ENCODE results near the gene C1orf141.

GRCh38 chr1:63782363-63783327 is 8.8 kb downstream of the ROR1 start:
- PRO-cap = no peak

- PRO-cap = no peak
Measured at GRCh38 chr1:63912195-63912590, 138.4 kb downstream of the ROR1 start.

DNA sequence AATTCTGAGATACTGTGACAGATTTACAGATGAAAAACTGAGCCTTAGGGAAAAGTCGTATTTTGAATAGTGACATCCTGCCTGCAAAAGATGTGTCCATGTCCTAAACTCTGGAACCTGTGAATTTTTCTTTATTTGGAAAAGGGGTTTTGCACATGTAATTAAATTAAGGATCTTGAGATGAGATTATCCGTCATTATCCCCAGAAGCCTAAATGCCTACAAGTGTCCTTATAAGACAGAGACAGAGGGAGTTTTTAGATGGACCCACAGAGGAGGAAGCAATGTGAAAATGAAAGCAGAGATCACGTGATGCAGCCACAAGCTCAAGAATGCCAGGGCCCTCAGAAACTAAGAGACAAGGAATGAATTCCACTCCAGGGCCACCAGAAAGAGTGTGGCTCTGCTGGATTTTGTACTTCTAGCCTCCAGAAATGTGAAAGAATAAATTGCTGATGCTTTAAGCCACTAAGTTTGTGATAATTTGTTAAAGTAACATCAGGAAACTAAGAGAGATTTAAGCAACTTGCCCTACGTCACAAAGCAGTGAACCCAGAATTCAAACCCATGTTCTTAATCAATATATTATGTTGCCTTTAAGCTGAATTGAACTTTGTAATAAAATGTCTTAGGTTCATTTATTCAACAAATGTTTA is 183.6 kb upstream of the UBE2U start:
- PRO-cap = no peak

- PRO-cap = no peak
Measured at GRCh38 chr1:64077845-64078910, 125.2 kb upstream of the UBE2U start.

DNA sequence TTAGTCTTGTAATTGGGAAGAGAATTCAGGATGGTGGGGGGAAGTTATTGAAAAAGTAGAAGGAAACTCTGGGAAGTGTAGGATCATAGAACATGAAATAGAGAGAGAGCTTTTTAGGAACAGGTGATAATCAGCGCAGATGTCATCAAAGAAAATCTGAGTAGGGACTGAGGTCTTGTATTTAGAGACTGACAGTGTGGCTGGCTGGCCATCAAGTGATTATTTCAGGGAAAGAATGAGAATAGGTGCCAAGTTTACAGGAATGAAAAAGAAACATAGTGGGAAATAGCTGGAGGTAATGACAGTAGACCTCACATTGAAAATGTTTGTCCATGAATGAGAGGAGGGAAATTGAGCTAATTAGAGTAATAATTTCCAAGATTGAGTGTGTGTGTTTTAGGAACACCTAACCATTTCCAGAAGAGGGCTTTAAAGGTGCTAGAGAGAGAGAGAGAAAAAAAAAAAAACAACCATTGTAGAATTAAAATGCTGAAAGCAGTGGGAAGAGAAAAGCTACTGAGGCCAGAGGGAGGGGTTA is 120.2 kb upstream of the UBE2U start:
- PRO-cap = no peak

- PRO-cap = bidirectional peak, plus-strand start at chr1:64245640, minus-strand start at chr1:64245612
Measured at GRCh38 chr1:64245406-64245900, 42.0 kb downstream of the UBE2U start.

DNA sequence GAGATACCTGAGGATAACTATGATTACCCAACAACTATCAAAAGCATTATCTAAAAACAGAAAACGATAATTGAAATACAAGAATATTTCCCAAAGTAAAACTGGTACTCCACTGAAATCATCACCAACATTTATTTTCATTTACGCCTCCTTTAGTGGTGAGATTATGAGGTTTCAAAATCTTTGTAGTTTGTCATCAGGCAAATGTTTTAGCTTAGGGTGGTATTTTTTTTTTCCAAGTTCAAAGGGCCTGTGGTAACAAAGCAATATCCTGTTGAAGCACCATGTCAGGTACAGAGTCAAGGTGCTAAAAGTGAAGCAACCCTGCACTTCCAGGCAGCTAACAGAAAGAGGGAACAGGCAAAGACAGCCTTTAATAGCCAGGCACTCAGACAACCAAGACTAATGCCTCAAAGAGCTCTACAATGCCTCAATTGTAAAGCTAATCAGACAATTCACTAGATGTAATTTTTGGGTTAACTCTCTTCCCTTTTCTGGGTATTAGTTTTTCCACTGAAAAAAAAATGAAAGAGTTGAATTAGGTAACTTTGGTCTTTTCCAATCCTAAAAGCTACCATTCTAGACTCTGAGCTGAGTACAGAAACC is 89.1 kb downstream of the JAK1 start:
- PRO-cap = no peak

GRCh38 chr1:64939968-64940403 is 26.4 kb downstream of the JAK1 start:
- PRO-cap = no peak

DNA sequence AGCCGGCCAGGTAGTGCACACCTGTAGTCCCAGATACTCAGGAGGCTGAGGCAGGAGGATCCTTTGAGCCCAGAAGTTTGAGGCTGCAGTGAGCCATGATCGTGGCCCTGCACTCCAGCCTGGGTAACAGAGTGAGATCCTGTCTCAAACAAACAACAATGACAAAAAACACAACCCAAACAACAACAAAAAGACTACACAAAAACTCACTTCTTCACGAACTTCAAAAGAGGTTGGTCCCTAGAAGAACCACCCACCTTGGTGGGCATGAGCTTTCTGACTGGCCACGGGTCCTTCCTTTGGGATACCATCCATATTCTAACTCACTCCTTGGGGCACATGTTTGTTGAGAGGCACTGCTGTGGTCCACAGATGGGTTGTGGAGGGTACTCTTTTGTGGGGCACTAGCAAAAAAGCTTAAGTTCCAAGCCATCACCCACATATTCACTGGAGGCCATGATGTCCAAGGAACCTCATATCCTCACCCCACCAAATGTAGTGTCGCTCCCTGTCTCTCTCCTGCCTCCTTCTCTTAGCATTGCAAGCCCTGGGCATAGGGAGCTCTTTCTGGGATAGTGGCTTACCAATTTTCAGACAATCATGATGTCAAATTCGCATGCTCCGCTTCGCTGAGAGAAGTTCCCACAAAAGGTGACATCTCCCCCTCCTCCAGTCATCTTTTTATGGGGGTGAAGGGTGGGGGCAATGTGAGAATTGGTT is 83.1 kb upstream of the JAK1 start:
- PRO-cap = no peak

DNA sequence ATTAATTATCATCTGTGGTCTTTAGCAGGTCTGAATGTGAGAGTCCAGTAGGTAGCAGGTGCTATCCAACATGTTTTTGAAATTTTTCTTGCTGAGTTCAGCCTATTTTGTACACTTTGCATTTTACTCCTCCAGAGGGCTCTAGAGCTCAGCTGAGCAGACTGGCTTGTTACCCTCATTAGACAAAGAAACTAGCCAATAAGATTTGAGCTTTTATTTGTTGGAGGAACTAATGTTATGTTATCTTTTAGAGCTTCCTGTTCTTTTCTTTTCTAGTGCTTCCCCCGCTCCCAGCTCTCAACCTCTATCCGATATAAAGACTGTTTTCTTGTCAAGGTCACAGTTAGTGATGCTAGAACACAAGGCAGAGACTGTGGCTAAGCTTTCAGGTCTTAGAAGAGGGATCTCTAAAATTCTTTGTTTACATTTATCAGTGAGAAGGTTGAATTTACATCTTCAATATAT is 67.6 kb downstream of the AK4 start:
- PRO-cap = no peak

DNA sequence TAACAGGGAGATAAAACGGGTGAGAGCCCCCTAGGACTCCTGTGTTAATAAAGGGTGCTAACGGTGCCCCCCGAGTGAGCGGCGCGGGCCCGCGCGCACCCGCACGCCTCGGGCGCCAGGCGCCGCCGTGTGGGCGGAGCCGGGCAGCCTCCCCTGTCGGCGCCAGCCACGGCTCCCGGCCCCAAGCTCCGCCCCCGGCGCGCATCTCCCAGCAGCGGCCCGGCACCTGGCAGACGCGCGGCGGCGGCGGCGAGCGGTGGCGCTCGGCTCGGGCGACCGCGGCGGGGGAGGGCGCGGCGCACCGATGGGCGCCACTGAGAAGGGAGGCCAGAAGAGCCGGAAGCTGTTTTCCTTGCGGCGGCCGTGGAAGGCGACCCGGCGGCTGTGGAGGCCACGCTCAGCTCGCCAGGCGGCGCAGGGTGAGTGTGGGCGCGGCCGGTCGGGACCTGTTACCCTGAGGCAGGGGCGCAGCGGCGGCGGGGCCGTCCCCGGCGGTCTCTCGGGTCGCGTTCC is 55.1 kb upstream of the DNAJC6 start:
- PRO-cap = bidirectional peak, plus-strand start at position 232 of the sequence, minus-strand start at position 129 of the sequence

DNA sequence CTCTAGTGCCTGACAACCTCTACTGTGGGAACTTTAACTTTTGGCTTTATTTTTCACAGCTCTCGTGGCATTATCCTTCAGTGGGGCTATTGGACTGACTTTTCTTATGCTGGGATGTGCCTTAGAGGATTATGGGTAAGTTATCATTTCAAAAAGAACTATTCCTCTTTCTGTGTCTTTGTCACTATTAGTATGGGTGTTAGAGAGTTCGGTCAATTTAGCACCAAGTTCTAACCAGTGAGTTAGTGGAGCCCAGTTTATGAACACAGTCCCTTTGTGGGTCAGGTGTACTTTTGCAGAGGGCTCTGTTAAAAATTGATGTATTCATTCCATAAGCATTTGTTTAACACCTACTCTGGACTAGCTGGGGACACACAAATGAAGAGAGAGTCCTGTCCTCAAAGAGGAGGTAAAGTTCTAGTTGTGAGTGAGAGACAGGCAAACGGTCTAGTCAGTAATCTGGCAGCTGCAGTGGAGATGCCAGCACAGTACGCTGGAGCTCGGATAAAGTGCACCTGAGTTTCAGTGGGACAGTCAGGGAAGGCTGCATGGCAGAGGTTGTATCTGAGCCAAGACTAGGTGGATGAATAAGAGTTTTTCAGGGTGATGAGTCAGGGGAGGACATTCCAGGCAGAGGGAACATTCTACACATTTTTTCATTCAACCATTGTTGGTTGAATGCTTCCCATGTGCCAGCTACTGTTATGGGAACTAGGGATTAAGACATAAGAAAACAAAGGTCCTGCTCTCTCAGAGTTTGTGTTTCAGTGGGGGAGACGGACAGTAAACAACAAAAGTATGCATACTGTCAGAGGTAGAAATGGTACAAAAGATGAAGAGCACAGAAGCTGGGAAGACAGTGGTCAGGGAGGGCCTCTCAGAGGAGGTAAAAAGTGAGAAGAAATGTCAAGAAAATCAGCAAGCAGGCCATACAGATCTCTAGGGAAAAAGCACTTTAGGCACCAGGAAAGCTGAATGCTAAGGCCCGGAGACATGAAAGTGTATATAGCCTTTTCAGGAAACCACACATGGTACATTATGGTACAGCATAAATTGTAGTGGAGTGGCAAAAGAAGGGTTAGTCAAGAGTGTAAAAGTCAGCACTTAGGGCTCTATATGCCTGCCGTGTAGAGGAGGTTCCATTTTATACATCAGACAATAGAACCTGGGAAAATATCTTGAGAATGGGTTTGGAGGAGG is 5.2 kb downstream of the LEPR start:
- PRO-cap = no peak

DNA sequence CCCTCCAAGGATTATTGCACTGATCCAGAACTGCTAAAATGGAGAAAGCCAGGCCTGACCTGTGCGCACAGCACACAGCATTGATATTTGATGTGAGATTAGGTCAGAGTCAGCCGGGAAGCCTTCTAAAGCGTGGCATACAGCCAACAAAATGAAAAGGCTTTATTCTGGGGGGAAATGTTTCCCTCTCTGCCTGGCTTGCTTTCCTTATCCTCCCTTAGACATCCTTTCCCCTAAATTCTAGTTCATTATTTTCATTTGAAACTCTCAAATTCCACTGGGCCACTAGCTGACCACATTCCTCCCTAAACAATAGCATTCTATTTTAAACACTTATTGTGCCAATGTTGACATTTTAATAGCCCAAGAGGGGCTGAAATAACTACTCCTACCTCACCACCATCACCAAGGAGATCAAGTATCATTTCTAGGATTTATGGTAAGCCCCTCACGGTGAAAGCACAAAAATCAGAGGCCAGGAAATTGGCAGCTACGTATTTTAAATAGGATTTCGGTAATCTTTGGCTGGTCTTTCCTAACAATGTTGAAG is 49.5 kb downstream of the LEPR start:
- PRO-cap = no peak

DNA sequence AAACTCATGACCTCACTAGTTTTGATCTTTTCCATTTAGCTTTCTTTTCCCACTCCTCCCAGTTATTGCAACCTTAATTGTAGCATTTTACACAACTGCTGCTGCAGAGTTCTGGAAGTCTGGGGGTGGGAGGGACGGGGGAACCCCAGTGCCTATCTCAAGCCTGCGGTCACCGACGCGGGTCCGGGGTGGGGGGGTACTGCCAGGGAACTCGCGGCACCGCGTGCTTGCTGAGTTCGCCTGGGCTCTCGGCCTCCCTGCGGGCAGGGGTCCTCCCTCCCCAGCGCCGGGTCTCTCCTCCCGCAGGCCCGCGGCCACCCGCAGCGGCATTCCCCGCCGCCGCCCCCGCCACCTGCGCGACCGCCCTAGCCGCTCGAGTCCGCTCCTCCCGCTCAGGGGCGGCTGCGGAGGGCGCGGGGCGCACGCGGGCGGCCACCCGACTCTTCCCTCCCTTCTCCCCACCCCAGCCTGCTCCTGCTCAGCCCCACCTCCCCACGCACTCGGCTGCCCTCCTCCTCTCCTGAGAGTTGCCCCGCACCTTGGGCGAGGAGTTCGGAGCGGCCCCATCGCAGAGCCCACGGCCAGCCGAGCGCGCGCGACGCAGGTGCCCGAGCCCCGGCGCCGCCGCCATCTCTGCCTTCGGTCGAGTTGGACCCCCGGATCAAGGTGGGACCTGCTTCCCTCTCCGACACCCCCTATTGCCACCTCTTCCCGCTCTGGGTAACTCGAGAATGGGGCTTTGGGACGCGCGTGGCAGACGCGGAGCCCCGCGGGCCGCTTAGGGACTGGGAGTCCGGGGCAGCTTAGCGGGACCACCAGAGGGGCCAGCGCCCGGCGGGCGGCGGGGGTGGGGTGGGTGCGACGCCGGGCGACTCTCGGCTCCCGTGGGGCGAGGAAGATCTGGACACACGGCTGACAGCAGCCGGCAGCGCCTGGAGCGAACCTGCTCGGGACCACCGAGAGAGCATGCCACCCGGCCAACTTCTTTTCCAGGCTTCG is 105.0 kb downstream of the LEPR start:
- PRO-cap = unidirectional peak, plus-strand start at position 106 of the sequence; bidirectional peak, plus-strand start at position 740 of the sequence, minus-strand start at position 635 of the sequence

DNA sequence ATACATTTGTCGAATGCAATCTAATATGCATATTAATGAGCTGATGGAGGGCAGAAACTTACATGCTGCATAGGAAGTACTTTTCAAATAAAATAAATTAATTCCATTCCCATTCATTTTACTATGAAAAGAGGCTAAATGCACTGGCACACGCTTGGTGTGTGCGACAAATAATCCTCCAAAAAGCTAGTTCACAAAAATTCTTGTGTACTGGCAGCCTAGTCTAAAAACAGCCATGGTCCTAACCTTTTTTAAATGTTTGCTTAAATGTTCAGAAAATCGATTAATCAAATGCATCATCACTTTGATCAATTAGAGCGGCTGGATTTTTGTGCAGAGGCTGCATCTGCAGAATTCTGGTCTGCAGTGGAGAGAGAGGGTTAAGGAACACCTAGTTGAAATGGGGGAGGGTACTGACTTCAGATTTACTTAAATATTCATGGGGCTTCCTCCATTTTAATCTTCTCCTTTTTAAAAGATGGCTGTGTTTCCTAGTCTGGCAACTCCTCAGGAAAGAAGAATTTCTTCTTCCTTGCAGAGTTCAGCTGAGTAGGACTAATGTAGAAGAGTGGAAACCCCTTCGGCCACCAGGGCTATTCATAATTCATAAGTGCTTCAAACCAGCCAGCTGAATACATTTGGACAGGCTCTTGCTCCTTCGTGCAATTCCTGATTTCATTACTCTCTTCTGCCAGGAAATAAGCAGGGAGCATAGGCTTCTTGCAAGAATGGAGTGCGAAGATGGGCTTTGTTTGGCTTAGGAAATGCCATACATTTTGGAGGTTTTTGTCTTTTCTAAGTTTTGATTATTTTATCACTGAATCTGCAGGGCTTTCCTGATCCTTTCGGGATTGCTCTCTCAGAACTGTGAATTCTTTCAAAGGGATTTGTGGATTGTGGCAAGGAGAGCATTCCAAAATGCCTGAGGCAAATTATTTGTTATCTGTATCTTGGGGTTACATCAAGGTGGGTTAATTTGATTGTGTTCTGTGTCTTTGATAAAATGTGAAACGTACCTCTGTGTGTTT is 179.7 kb upstream of the SGIP1 start:
- PRO-cap = no peak

GRCh38 chr1:66918896-66919477 is 5.7 kb downstream of the DNAI4 start:
- PRO-cap = no peak

- PRO-cap = bidirectional peak, plus-strand start at chr1:66930270, minus-strand start at chr1:66930085; bidirectional peak, plus-strand start at chr1:66930568, minus-strand start at chr1:66930628; bidirectional peak, plus-strand start at chr1:66930813, minus-strand start at chr1:66930772
Measured at GRCh38 chr1:66930128-66931319, 5.7 kb downstream of the MIER1 start.

- PRO-cap = no peak
Measured at GRCh38 chr1:66934267-66935125, 9.7 kb downstream of the MIER1 start.

- PRO-cap = no peak
Measured at GRCh38 chr1:67134810-67135307, at the start of gene C1orf141. TSS of gene C1orf141 (minus strand) at chr1:67134970.

GRCh38 chr1:67207219-67207717 is 41.0 kb downstream of the IL23R start:
- PRO-cap = no peak